Uterus (tissue), 7 donors: ENCODE measurements around a stretch of chr2.

GRCh38 chr2:111219091-111219952, 98.6 kb downstream of the BCL2L11 start:
- PRO-cap, 4 experiments: no peak in any of the 4 experiments
- RAMPAGE, long total RNA, 2 experiments: no peak in any of the 2 experiments
- RRBS: no CpG with 5 or more reads among the region's 10 CpGs

GRCh38 chr2:111480056-111480825, 359.5 kb downstream of the BCL2L11 start:
- PRO-cap, 4 experiments: no peak in any of the 4 experiments
- RAMPAGE, long total RNA, 2 experiments: no peak in any of the 2 experiments
- RRBS: no CpG with 5 or more reads among the region's 10 CpGs

DNA sequence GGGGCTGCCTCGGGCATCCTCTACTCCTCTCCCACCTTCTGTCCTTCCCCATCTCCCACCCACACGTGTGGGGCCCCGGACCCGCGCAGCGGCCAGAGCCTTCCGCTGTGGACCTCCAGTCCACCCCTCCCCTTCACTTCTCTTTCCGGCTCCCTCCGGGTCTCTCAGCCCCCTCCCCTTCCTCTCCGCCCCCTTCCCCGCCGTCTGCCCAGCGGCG, 323 bp upstream of the MERTK start:
- PRO-cap, 4 experiments: peak in 4 of 4 experiments; most common minus-strand start position 135 of the sequence (in 3)
- RAMPAGE, long total RNA, 2 experiments: no peak in any of the 2 experiments
- RRBS: 2% methylated on average over 7 of the region's 14 CpGs

- PRO-cap, 4 experiments: no peak in any of the 4 experiments
- RAMPAGE, long total RNA, 2 experiments: no peak in any of the 2 experiments
- RRBS: no CpG with 5 or more reads among the region's 4 CpGs
Measured at GRCh38 chr2:111903735-111904410, 5.5 kb downstream of the MERTK start.

DNA sequence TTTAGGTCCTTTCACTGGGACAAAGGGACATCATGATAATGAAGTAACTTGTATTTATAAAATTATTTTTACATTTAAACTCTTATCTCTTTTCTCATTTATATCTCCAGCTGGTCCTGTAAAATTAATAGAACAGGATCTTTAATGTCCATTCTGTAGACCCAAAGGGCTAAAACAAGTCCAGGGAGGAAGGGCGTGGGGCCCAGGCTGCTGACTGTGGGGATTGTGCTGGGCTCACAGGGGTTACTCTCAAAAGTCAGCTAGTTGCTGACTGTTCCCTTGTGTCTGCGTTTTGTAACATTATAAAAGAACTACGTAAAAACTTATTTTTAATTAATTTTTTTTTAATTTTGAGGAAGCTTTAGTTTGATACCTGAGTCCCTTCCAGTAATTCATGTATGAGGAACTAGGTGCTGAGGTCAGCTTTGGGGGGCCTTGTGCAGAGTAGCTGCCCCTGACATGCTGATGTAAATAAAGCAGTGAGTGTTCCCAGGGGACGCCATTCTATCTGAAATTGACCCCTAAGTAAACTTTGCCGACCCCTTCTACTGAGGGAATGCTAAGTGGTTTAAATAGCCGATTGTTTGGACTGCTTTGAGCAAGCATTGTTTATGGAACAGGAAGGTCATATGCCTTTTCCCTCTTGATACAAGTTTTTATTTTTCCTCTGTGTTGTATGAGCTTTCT, 56.3 kb downstream of the MERTK start:
- PRO-cap, 4 experiments: peak in 1 of 4 experiments; most common minus-strand start position 216 of the sequence (in 1)
- RAMPAGE, long total RNA, 2 experiments: no peak in any of the 2 experiments
- RRBS: no CpG with 5 or more reads among the region's 6 CpGs

DNA sequence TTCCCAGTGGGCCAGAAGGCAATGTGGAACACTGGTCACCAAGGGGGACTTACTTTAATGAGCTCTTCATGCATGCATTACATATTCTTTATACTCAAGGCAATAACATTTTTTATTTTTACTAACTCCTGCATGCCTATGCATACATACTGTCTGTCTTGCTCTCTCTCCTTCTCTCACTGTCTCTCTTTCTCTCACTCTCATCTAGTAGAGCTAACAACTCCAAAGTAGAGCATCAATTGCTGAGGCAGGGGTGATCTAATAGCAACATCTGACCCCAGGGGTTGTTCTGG, 51.0 kb upstream of the TMEM87B start:
- PRO-cap, 4 experiments: no peak in any of the 4 experiments
- RAMPAGE, long total RNA, 2 experiments: no peak in any of the 2 experiments

DNA sequence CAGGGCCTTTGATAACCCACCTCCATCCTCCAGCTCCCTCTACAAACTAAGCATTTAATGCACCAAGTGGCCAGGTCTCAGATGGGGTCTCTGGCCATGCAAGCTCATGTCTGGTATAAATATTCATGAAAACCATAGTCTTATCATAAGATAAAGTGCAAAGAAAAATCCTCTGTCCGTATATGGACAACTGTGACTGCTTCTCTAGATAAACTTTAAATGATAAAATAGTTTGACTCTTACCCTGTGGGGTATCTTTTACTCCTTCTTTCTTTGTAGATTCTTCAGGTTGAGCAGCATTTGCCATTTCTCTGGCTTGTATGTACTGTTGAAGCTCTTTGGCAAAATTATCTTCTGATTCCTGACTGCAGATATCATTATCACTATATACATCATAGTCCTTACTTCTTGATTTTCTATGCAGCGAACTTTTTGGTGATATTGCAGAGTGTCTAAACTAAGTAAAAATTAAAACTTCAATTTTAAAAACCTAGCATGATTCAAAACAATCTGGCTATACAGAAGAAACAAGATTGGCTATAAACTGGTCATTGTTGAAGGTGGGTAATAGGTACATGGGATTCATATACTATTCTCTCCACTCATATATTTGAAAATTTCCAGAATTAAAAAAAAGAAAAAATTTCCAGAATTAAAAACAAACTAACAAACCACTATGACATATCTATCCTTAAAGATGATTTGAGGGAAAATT, 16.6 kb downstream of the ZC3H8 start:
- PRO-cap, 4 experiments: no peak in any of the 4 experiments
- RAMPAGE, long total RNA, 2 experiments: no peak in any of the 2 experiments
- RRBS: no CpG with 5 or more reads among the region's 2 CpGs

GRCh38 chr2:112259376-112259766, 4.5 kb upstream of the ZC3H8 start:
- PRO-cap, 4 experiments: no peak in any of the 4 experiments
- RAMPAGE, long total RNA, 2 experiments: no peak in any of the 2 experiments
- RRBS: no CpG with 5 or more reads among the region's 10 CpGs

DNA sequence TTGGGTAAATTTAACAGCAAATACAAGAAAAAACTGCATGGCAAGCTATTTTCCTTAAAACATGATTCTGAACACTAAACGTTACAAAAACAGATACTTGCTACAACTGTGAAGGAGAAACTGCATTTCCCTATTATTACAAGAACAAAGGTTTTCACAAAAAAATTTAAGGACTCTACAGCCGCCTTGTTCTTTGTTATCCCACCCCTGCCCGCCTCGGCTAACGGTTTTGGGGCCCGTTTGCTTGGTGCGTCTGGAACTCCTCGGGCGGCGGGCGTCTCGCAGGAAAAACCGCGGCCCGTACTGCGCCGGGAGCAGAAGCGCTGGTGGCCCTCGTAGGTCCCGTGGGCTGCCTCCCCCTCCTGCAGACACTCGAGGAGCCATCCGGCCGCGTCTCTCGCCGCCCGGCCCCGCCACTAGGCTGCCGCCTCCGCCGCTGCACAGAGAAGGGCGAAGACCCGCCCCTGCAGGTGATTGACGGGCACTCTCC, 347 bp upstream of the ZC3H6 start:
- PRO-cap, 4 experiments: peak in 4 of 4 experiments; most common minus-strand start position 418 of the sequence (in 4)
- RAMPAGE, long total RNA, 2 experiments: no peak in any of the 2 experiments
- RRBS: 1% methylated on average over 11 of the region's 34 CpGs

GRCh38 chr2:112280827-112281985, 5.8 kb downstream of the ZC3H6 start:
- PRO-cap, 4 experiments: no peak in any of the 4 experiments
- RAMPAGE, long total RNA, 2 experiments: start-site peak on the plus strand in 1 of 2 experiments, at chr2:112281485-112281533 at its widest, 8 reads per replicate
- RRBS: no CpG with 5 or more reads among the region's 2 CpGs

DNA sequence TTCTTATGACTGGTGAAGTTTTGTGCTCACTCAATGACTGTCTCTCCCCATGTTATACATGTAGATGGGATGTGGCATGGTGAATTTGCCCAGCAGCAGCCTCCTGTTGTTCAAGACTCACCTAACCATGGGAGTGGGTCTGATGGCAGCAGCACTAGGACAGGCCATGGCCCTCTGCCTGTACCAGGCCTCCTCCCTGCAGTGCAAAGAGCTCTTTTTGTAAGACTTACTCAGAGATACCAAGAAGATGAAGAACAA, 49.4 kb downstream of the ZC3H6 start:
- PRO-cap, 4 experiments: no peak in any of the 4 experiments
- RAMPAGE, long total RNA, 2 experiments: start-site peak on the plus strand in 1 of 2 experiments, centred at position 143 of the sequence, 18 reads per replicate

DNA sequence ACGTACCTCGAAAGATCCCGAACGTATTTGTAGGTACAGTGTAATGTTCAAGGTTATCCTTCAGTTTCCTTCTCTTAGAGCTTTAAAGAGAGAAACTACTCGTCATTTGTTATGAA, 607 bp downstream of the POLR1B start:
- PRO-cap, 4 experiments: no peak in any of the 4 experiments
- RAMPAGE, long total RNA, 2 experiments: no peak in any of the 2 experiments
- RRBS: no CpG with 5 or more reads among the region's 5 CpGs

DNA sequence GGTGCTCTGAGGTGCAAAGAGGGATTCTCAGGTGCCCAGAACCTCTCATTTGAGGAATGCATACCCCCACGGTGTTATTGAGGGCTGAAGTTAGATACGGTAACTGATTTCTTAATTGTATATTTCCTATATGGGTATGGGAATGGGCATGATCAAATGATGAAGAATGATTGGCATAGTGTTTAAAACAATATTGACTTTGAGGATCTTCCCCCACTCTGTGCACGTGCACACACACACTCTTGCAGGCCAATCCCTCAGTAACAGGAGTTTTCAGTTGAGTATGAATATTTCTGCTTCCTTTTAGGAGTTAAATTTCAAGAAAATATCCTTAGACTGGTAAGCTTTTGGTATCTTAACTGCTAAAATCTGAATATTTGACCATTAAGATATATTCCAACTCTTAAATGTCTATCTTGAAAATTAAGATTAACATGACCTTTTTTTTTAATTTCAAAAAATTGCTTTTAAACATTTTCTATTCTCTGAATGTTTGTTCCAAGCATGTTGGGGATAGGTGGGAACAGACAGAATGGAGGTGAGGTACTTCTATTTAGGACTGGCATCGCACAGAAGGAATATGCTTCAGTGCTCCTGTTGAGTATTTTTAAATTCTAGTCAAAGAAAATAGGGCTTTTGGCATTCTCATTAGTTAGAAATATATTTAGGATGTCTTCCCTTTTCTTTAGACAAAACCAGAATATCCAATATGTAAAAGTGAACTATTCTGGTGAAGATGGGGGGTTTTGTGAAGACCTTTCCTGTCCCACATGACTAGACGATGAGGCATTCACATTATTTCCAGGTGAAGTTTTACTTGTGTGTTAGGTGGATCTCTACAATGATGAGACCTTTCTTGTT, 3.6 kb downstream of the SLC20A1 start:
- PRO-cap, 4 experiments: no peak in any of the 4 experiments
- RAMPAGE, long total RNA, 2 experiments: no peak in any of the 2 experiments
- RRBS: no CpG with 5 or more reads among the region's 5 CpGs

DNA sequence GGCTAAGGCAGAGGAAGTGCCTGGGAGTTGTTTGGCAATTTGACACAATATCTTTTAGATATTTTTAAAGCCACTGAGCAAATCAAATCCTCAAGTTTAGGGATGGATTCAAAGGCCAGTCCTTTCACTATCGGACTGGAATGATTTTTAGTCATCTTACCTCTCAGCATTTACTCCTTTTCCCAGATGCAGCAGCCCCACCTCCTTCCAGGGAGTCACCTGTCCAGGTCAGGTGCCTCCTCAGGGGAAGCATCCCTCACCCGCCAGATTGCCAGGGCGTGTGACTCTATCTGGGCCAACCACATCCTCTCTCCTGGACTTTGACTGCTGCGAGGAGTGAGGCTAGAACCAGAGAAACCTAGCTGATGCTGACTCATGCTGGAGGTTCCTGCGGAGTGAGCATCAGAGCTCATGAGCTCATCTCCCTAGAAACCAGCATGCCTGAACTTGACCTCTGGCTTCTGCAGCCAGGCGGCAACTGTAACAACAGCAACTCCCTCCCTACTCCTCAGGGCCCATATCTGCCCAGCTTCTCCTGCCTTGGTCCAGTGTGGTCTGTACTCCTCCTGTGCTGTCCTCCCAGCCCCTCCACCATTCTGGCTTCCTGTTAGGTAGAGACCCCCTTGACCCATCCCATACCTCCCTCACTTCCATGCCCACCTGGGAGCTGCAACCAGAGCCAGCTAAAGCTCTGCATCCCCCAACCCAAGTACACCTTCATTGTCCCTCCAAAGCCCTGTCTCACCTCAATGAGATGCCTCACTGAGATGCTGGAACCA, 28.3 kb upstream of the NT5DC4 start:
- PRO-cap, 4 experiments: no peak in any of the 4 experiments
- RAMPAGE, long total RNA, 2 experiments: no peak in any of the 2 experiments
- RRBS: no CpG with 5 or more reads among the region's 6 CpGs

- PRO-cap, 4 experiments: no peak in any of the 4 experiments
- RAMPAGE, long total RNA, 2 experiments: no peak in any of the 2 experiments
- RRBS: no CpG with 5 or more reads among the region's 10 CpGs
Measured at GRCh38 chr2:112700975-112701559, 19.8 kb upstream of the NT5DC4 start.

DNA sequence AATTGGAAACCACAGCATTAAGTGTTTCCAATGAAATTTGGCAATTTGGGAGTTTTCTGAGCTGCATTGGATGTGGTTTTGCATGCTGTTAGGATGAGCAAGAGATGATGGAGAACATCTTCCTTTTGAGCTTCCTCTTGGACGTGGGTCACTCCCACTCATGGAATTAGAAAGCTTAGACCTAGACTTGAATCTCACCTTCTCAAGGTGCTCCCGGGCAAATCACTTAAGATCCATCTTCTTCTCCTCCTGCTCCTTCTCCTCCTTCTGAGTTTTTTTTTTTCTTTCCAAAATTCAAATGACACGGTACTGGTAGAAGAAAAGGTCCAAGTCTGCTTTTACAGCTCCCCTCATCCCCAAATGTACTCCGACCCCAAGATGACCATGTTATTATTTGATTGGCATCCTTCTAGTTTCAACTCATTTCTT, 25.3 kb upstream of the IL37 start:
- PRO-cap, 4 experiments: peak in 1 of 4 experiments; most common minus-strand start position 281 of the sequence (in 1)
- RAMPAGE, long total RNA, 2 experiments: no peak in any of the 2 experiments
- RRBS: no CpG with 5 or more reads among the region's 4 CpGs

- PRO-cap, 4 experiments: no peak in any of the 4 experiments
- RAMPAGE, long total RNA, 2 experiments: no peak in any of the 2 experiments
- RRBS: no CpG with 5 or more reads among the region's 6 CpGs
Measured at GRCh38 chr2:113122186-113122730, 5.1 kb upstream of the IL1RN start.

DNA sequence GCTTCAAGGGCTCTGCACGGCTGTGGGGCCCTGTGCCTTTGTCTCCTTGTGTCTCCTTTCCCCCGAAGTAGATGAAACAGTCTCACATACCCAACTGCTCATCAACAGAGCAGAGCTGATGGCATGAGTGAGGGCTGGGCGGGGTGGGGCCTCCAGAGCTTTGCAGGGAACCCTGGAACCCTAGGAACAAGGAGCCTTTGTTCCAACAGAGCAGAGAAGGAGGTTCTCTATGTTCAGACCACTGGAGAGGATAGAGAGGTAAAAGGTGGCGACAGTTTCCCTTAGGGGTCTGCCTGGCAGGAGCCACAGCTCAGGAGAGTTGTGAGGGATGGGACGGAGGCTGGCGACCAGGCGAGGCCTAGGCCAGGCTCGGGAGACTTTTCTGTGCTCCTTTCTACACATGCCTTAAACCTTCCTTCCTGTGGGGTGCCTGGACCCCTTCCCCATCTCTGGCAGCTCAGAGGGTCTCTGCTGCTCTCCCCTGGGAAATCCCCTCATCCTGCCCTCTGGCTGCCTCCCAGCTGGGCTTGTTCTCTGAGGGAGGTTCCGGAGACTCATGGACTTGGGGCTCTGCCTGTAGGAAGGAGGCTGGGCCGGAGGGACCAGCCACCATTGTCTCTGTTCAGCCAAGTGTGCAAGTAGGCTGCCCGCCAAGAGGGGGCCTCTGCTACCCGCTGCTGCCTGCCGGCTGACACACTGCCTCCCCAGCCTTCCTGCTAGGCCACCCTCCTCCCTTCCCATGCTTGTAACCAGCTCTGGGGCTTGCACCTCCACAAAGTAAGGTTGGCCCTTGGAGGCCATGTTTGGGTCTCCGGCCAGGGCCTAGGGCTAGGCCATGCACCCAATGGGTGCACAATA, 28.5 kb downstream of the PSD4 start:
- PRO-cap, 4 experiments: no peak in any of the 4 experiments
- RAMPAGE, long total RNA, 2 experiments: no peak in any of the 2 experiments
- RRBS: 35% methylated on average over 4 of the region's 14 CpGs

DNA sequence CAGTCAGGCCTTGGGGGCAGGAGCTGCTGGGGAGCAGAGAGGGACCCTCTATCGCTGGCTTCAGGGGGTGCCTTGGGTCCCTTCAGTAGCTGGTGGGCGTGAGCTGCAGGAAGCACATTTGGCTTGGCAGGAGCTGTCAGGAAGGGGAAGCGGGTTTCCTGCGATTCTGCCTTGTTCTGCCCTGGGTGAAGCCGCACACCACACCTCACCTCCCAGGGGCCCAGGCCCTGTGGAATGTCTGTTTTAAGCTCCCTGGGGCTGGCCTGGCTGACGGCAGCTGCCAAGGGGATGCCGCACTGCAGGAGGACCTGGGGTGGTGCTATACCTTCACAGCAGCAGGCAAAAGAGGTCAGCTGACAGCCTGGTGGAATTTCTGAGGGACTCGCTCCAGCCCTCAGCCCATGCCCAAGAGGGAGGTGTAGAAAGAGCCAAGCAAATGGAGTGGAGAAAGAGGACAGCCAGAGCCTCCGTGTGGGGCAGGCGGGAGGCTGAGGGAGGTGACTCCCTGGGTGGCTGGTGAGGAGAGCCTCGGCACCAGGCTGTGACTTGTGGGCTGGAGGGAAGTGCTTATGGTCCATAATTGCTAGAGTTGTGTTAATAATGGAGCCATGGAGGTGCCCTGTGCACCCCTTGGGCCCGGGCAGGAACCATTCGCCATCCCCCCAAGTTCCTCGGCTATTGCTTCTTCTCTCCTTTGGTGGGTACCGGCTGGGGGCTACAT, 43.9 kb downstream of the PSD4 start:
- PRO-cap, 4 experiments: no peak in any of the 4 experiments
- RAMPAGE, long total RNA, 2 experiments: no peak in any of the 2 experiments
- RRBS: 97% methylated on average over 4 of the region's 15 CpGs

DNA sequence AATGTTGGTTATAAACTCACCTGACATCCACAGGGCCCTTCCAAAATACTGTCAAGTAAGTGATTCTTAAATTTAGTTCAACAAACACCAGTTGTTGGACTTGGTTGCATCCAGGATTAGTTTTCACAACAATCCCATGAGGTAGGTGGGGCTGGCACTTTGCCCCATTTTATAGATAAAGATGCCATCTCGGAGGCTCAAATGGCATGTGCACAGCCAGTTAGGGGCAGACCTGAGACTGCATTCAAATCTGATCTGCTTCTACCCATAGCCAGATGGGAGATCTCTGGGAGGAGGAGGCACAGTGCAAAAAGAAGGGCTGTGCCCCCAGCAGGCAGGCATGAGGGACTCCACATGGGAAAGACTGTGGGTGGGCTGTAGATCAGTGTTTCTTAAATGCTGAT, 15.3 kb downstream of the PAX8 start:
- PRO-cap, 4 experiments: no peak in any of the 4 experiments
- RAMPAGE, long total RNA, 2 experiments: no peak in any of the 2 experiments
- RRBS: no CpG with 5 or more reads among the region's 1 CpG